Hair follicular keratinocyte (primary cell): Measurements from ENCODE around the genes ZNF507 and DPY19L3.

DNA sequence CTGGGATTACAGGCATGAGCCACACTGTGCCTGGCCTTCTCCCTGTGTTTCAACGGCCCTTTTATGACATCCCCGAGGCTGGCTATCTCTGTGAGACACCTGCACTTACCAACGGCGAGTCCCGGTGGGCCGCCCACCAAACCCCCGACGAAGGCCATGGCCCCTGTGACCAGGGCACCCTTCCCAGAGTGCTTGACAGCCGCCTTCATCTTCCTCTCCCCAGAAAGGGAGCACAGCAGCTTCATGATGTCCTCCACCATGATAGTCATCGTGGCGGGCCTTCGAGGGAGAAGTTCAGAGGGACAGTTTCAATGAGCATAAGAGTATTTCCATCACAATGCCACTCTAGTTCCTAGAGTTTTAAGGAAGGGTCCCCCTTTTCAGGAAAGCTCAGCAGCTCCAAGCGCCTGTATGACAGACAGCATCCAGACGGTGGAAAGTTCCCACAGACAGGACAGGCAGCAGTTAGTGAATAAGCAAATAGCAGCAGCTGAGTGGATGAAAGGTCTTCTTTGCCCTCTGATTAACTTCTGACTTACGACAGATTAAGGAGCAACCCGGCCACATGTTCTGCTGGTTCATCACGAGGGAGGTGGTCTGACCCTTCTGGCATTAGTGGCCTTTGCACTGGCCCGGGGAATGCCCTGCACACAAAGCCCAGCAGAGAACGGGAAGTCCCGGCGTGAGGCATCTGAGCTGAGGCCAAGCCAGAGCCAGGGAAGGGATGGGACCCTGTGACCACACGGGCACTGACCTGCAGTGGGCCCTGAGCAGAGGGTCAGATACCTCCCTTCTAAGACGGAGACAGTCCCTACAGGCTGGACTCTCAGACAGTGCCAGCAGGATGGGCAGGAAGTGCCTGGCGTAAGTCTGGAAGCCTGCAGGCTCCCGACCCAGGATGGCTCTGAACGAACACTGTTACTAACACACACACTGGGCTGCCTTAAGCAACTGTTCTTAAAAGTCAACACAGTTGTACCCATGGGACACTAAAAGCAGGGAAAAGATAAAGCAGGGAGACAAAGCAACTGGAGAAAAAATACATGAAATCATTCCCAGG lies 6.6 kb downstream of the C19orf12 start:
- RAMPAGE, long total RNA = no peak

DNA sequence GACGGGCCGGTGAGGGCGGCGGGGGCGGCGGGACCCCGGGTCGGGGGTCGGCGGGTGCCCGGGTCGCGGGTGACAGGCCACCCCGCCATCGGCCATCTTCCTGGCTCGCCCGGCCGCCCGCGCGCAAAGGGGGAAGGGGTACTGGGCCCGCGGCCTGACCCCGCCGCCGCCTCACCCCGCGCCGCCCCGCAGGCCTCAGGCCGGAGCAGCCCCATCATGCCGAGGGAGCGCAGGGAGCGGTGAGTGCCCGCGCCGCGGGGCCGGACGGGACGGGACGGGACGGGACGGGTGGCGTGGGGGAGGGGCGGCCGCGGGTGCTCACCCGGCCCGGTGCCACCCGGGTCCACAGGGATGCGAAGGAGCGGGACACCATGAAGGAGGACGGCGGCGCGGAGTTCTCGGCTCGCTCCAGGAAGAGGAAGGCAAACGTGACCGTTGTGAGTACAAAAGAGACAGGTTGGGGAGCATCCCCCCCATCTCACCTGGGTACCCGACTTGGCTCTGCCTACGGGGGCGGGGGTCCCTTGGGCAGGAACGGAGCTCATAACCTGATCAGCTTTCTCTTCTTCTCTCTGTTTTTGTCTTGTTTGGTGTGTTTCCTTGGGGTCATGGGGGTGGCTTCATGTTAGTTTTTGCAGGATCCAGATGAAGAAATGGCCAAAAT lies 681 bp downstream of the CCNE1 start:
- RAMPAGE, long total RNA = no peak

GRCh38 chr19:30229514-30229960 lies 142.6 kb upstream of the ZNF536 start:
- RAMPAGE, long total RNA = no peak

GRCh38 chr19:30696395-30696929 lies 324.3 kb downstream of the ZNF536 start:
- RAMPAGE, long total RNA = no peak

DNA sequence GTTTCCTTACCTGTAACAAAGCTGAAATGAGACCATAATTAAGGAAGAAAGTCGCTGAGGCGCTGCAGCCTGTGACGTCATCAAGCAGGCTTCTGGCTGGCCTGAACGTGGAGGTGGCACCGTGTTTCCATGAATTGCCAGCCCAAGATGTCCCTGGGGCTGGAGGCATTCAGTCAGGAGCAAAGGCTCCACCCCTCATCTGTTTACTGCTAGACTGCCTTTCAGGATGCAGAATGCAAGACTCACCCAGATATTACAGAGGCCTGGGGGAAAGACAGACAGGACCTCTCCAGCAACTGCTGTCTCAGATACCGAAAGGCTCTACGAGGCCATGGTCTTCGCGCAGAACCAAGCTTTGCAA lies 424.6 kb downstream of the TSHZ3 start:
- RAMPAGE, long total RNA = no peak

DNA sequence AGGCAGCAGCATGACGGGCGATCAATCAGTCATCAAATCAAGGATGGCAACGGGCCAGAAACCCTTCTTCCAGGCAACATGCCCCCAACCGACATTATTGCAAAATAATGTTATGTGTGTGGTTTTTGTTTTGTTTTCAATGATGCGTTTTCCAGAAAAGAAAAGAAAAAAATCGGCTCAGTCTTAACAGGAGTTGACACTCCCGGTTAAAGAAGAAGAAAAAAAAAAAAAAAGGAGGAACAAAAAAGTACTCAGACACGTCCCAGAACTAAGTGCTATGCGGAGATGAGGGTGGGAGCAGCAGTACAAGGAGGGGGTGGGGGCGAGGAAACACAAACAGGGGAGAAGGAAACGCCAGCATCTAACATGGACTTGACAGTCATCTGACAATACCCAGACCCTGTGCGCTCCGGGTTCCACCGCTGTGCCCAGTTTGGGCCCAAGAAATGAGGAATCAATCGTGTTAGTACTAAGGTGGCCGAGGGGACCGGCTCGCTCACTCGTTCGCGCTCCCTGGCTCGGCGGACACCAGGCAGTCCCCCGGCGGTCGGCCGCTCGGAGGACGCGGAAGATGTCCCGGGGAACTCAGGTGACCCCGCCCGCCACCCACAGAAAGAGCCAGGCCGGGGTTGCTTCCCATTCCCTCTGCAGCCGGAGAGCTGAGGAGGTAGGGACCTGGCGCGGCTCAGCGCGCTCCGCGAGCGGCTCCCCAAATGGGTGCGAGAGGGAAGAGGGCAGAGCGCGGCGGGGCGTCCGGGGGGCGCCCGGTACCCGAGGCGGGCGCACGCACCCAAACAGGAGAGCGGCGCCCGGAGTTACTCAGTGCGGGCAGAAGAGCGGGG lies 764 bp downstream of the TSHZ3 start:
- RAMPAGE, long total RNA = no peak

DNA sequence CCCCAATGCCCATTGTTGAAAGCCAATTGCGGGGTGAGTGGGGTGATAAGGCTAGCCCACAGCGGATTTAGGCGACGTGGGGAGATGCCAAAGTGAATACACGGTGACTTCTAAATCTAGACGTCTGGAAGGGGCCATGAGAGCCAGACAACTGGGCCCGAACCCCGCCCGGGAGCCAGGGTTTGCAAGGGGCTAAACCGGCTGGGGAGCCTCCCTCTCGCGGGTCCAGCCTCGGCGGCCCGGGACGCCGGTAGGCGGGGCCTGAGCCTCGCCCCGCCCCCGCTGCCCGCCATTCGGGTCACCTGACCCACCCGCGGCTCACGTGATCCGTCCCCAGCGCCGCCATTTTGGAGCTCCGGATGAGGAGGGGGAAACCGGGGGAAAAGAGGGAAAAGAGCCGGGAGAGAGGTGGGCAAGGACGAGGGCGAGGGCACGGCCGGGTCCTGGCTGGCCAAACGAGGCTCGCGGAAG lies at the start of gene ZNF507:
Gene ZNF507, plus strand, starts transcription at position 321 of the 471 bp plus-strand sequence.
- RAMPAGE, long total RNA = no peak

- RAMPAGE, long total RNA = no peak
Observed at GRCh38 chr19:32354419-32354939, 9.1 kb downstream of the ZNF507 start.

- RAMPAGE, long total RNA = no peak
Observed at GRCh38 chr19:32363015-32363783, 17.8 kb downstream of the ZNF507 start.

- RAMPAGE, long total RNA = no peak
Observed at GRCh38 chr19:32372640-32373466, 27.4 kb downstream of the ZNF507 start.

DNA sequence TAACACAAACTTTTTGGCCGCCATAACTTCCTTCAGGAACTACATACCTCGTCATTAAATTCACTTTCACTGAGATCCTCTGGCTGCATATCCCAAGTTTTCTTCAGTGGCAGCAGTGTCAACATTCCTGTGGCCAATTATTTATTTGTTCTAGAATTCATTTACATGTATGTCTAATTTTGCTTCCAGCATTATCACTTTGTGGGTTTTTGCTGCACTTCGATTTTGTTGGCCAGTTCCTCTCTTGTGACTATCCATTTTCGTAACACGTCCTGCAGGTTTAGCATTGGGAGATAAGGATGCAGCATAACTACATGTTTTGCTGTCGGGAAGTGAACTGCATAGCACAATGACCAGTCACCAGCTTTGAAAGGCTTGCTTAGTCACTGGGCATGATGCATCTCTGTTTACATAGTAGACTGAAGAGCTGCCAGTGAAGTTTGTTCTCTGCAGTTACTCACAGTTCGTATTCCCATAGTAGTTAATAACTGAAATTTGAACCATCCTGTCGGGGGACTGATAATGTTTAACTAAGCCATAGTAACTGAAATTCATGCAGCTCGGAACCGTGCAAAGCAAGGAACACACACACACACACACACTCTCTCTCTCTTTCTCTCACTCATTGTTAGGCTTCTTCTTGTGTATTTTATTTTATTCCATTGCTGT lies 28.3 kb downstream of the ZNF507 start:
- RAMPAGE, long total RNA = no peak

GRCh38 chr19:32382647-32383765 lies 22.6 kb upstream of the DPY19L3 start:
- RAMPAGE, long total RNA = no peak

GRCh38 chr19:32405418-32406506 lies at the start of gene DPY19L3:
DPY19L3 (plus strand) TSS chr19:32405770.
- RAMPAGE, long total RNA = no peak

- RAMPAGE, long total RNA = no peak
Observed at GRCh38 chr19:32666054-32666432, 8.9 kb downstream of the ANKRD27 start.

GRCh38 chr19:32669989-32670355 lies 5.0 kb downstream of the ANKRD27 start:
- RAMPAGE, long total RNA = no peak

- RAMPAGE, long total RNA = no peak
Observed at GRCh38 chr19:32693226-32694050, 1.8 kb downstream of the NUDT19 start.

- RAMPAGE, long total RNA = no peak
Observed at GRCh38 chr19:32870043-32870374, 442 bp upstream of the SLC7A9 start.

GRCh38 chr19:32977270-32977684 lies 5.2 kb downstream of the FAAP24 start:
- RAMPAGE, long total RNA = no peak

DNA sequence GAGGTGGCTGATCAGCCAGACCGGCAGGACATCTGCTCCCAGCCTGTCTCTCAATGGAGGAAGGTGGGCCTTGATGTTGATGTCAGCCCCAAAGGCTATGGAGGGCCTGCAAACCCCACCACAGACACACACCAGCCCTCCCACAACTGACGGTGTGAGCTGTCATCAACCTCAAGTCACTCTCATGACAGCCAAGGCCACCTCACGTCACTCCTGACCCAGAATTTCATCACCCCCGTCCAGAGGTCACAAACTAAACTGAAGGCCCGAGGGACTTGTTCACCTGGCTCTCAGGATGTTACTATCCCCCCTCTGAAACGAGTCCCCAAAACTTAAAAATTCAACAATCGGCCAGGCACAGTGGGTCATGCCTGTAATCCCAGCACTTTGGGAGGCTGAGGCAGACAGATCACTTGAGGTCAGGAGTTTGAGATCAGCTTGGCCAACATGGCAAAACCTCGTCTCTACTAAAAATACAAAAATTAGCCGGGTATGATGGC lies 25.4 kb downstream of the RHPN2 start:
- RAMPAGE, long total RNA = no peak

DNA sequence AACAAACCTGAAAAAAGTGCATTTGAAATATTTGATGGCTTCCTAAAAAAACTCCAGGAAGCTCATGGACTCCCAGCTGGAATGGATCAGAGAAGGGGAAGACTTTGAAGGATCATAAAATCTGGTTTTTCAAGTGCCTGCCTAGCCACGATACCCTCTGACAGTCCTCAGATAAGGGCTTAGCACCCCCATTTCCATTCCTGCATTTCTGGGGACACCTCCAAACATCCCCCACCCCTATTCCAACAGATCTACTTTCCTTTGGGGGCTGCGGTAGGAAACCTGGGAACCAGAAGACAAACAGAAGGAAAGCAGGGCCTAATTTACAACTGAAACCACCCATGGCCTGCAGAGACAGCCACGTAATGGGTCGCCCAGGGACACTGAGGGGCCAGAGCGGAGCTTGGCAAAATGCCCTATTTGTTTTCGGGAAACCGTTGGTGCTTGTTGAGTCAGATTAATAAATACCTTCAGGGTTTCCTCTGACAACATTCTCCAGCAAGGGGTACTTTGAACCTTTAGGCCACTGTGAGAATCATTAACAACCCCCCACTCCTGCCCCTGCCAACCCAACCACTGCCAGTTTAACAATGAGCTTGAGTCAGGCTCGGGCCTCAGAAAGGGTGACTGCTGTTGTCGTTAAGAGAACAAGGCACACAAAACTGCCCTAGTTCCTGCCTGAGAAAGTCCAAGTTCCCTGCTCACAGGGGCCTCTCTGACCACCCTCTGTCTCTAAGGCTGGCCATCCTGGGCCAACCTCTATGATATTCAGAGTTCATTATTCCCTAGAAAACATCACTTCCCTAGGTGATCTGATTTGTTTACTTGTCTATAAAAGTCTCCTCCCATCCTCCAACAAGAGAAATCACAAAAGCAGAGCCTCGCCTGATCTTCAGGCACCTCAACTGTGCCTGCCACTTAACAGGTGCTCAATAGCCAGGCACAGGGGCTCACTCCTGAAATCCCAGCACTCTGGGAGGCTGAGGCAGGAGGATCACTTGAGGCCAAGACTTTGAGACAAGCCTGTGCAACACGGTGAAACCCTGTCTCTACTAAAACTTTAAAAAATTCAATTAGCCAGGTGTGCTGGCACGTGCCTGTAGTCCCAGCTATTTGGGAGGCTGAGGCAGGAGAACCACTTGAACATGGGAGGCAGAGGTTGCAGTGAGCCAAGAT lies 23.3 kb downstream of the RHPN2 start:
- RAMPAGE, long total RNA = no peak